Natural killer cell (primary cell): Measurements from ENCODE around the gene PLK2.

DNA sequence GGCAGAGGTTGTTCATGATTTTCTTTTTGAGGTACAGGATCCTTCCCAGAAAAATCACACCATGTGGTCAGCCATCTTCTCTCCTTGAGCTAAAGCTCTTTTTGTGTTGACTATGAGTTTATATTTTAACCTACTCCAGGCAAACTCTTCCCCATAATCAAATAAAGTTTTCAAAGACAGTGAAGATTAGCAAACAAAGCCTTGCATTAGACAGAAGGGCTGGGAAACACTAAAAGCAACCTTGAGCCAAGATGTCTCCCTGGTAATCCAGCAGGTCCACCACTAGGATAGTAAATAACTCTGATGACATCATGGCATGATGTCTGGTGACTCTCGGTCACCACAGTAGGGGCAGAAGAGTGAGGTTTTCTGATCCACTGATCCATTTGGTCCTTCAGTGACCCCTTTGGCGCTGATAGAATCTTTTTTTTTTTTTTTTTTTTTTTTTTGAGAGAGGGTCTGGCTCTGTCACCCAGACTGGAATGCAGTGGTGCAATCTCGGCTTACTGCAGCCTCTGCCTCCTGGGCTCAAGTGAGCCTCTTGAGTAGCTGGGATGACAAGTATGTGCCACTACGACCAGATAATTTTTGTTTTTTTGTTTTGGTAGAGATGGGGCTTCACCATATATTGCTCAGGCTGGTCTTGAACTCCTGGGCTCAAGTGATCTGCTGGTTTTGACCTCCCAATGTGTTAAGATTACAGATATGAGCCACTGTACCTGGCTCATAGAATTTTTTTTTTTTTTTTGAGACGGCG is 30.7 kb upstream of the IL6ST start:
- PRO-cap, result no peak

DNA sequence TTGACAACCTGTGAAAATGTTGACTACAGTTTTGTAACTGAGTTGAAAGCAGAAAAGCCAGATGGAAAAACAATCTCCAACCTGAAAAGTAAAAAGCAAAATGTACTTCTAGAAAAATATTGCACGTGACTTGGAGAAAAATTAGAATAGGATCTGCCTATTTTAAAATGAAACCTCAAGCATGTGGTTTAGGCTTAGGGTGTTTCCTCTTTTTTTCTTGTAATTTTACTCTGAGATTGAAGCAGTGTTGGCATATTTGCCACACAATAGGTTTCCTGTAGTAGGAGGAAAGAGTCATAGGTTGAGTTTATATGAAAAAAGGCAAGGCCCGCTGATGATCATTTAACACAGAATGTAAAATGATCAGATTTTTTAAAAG is 76.4 kb upstream of the IL6ST start:
- PRO-cap, result no peak

DNA sequence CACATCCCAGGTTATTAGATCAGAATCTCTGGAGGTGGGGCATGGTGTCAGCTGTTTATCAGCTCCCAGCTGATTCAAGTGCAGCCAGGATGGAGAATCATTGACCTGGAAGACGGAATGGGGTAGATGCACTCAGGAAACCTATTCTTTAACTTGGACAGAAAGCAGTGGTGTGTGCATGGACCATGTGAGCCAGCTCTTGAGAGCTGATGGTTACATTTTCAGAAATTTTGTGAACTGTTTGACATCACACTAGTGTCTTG is 108.2 kb upstream of the IL6ST start:
- PRO-cap, result no peak

DNA sequence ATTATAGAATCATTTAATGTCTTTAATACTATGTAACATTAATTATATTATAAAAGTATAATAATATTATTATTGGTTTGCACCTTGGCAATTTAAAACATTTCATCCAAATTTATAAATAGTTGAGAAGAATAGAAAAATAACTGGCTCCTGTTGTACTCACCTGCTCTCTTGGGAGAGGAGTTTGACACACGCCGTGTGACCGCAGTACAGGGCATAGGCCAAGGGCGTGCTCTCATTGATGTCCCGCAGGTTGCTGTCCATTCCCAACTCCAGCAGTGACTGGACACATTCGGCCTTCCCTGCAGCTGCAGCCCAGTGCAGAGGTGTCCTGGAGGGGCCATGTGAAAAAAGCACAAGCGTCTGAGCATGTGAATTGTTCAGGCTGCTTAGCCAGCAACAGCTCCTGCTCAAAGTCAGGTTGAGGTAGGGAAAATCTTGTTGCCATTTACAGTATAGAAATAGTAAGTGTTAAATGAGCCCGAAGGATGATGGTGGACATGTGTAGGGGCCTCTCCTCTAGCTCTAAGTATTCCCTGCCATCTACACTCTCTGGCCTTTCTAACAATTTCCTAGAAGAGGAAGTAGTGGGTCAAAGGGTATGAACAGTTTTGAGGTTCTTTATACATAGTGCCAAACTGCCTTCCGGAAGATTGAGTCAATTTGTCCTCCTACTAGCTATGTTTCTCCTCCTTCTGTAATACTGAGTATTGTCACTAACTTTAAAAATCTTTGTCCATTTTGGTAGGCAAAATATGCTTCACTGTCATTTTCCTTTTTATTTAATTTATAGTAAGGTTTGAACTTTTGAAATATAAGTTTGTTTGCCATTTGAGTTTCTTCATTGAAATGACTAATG is 116.4 kb downstream of the ANKRD55 start:
- PRO-cap, result no peak

DNA sequence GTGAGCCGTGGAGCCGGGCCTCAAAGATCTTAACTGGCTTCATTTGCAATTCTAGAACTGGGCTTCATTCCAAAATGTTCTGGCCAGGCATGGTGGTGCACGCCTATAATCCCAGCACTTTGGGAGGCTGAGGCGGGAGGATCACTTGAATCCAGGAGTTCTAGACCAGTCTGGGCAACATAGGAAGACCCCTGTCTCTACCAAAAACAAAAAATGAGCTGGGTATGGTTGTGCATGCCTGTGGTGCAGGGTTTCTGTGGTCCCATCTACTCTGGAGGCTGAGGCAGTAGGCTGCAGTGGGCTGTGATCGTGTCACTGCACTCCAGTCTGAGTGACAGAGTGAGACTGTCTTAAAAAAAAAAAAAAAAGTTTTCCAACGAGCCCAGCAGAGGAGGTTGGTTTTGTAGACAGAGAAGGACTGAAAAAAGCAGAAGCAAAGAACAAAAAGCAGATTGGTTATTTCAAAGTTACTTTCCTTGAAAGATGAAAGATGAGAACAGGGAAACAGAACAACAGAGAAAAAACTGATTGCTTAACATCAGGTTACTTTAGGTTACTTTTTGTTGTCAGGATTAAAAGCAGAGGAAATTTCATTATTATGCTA is 78.2 kb downstream of the ANKRD55 start:
- PRO-cap, result no peak

- PRO-cap, result no peak
Observed at GRCh38 chr5:56534066-56534717, 281.2 kb upstream of the MAP3K1 start.

GRCh38 chr5:56814156-56814818 is 1.1 kb upstream of the MAP3K1 start:
- PRO-cap, result bidirectional peak, plus-strand start at chr5:56814646, minus-strand start at chr5:56814526

- PRO-cap, result no peak
Observed at GRCh38 chr5:56858249-56859002, 43.1 kb downstream of the MAP3K1 start.

GRCh38 chr5:57004704-57005412 is 52.9 kb upstream of the MIER3 start:
- PRO-cap, result no peak

DNA sequence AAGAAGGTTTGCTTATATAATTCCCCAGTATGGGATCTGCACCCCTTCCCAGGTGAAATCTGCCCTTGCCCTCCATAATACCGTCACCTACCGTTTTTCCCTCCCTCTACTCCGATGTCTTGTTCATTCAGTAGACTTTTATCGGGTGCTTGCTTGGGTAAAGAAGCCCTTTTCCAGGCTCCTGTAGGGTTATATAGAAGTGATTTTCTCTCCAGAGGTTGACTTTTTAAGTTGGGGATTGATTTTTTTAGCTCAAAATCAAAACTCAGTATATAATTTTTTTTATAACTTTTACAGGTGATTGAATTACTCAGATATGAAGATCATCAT is 1.3 kb downstream of the GPBP1 start:
- PRO-cap, result unidirectional peak, plus-strand start at position 133 of the sequence

DNA sequence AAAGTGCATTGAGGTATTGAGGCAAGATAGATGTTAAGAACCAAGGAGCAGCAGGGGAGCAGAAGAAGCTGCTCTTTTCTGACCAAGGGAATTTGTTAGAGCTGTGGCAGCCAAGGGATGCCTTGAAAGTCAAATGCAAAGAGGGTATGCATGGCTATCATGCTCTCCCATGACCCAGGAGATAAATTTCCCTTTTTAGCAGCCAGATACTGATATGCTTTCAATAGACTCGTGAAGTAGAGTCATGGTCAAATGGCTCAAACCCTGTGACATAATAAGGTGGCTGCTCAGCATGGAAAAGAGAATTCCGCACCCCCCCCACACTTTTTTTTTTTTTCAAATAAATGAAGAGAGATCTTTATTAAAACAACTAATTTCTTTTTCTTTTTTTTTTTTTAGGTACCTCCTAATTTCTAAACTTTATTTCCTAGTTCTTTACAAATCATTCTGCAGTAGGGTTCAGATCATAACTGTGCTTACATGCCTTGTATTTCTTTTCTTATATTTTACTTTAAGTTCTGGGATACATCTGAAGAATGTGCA is 180.9 kb upstream of the ACTBL2 start:
- PRO-cap, result no peak

DNA sequence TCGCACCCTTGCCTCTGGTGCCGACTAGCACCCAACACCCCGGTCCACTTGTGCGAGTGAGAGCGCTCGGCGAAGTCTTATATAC is at the start of gene PLK2:
PLK2 (minus strand) TSS at position 54 of the 85 bp plus-strand sequence.
- PRO-cap, result bidirectional peak, plus-strand start outside the sequence, minus-strand start at position 54 of the sequence

DNA sequence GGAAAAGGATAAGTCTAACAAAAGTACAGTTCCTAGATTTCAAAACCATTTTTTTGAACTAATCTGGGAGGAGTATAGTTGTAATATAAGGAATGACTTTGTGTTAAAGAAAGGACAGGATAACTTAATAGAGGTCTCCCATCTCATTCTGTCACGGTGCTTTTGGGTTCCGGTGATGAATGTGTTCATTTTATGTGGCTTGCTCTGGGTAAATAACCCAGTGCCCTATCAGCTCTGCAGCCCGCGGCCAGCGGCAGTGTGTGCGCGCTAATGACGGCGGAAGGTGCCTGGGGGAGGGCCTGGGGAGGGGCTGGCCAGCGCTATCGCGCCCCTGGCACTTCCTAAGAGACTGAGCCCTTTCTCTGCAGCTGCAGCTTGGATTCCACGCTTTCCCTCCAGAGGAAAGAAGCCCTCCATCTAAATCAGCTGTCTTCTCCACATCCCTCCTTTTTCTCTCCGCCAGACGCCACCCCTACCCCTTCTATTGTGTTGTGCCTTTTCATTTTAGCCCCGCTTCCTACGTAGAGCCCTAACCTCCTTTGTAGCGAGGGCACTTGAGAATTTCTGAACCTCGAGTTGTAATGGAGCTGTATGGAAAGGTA is 958 bp upstream of the RAB3C start:
- PRO-cap, result no peak

GRCh38 chr5:58890280-58890698 is 307.4 kb downstream of the RAB3C start:
- PRO-cap, result no peak

- PRO-cap, result no peak
Observed at GRCh38 chr5:59143078-59143428, 560.2 kb downstream of the RAB3C start.

DNA sequence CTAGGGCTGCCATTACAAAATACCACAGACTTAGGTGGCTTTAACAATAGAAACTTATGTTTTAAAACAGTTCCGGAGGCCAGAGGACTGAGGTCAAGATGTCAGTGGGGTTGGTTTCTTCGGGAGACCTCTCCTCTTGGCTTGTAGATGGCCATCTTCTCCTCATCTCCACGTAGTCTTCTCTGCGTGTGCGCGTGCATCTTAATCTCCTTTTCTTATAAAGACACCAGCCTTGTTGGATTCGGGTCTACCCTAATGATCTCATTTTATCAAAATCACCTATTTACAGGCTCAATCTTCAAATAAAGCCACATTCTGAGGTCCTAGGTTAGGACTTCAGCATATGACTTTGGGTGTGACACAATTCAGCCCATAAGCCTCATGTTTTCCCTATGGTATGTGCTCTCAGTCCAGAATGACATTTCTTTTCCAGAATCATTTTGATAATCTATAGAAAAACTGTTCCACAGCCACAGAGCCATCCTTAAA is 562.3 kb downstream of the PDE4D start:
- PRO-cap, result no peak

DNA sequence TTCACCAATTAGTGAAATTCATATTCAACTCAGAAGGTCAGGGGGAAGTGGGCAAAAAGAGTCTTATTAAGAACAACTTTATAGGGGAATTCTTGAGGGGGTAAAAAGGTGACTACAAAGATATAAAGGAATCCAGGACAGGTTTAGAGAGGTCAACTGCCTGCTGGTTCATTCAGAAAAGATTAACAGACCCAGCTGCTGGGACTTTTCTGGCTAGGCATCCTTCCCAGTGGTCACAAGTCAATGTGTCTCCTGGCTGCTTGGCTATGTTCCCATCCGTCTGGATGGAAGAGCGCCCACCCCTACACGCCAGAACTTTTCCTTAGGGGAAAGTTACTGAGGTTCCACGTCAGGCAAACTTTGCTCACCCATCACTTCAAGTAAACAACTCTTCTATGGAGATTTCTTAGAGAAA is 350.1 kb downstream of the PDE4D start:
- PRO-cap, result no peak

DNA sequence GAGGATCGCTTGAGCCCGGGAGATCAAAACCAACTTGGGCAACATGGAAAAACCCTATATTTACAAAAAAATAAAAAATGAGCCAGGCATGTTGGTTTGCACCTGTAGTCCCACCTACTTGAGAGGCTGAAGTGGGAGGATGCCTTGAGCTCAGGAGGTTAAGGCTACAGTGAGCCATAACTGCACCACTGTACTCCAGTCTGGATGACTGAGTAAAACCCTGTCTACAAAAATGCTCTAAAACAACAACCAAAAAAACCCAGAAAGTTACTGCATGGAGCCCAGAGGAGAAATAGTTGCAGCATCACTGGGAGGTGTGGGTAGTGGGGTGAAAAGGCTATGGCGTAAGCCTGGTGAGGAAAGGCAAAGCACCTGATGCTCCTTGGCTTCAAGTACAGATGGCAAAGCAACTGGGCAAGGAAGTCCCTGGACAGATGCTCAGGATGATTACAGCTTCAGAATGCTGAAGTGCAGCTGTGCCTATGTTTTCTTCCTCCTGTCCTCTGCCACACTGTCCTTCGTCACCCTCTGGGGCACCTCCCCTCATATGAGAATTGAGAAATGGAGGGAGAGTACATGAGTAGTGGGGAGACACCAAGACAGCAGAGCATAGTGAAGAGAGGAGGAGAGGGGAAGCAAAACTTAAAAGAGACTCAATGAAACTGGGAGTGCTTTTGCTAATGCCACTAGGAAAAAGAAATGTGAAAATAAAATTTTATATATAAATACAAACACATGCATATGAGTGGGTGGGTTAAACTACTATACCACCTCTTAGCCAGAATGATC is 328.0 kb downstream of the PDE4D start:
- PRO-cap, result no peak

GRCh38 chr5:59789861-59790308 is 103.6 kb downstream of the PDE4D start:
- PRO-cap, result no peak

DNA sequence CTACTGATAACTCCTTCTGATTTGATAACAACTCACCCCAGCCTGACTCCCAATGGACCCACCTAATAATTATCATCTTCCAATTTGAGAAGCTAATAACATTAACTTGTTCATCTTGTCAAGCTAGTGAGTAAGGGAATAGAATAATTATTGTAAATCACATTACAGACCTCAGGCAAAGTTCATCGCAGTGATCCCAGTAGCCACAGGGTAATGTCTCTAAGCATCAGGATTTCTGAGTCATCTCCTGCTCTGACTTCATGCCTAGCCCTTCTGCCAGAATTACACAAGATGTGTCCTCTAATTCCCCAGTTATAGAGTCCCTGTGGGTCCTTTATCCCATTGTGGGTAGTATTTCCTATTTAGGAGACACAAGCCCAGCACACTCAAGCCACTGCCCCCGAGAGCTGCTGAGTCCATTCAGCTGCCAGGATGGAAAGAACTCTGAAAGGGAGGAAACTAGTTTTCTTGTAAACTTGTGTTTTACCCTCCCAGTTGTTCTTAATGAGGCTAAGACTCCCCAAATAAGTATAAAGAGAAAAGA is 365.6 kb downstream of the DEPDC1B start:
- PRO-cap, result no peak